Paraaortic lymph node (tissue), 1 donor: ENCODE results near the gene STON1.

DNA sequence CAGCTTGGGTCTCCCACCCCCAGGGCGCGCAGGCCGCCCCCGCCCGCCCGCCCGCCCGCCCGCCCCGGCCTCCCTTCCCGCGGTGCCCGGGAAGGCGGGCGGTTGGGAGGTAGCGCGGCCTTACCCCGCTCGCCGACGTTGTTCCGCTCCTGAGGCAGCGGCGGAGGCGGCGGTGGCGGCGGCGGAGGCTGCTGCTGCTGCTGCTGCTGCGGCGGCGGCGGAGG, 1.0 kb downstream of the FBXO11 start:
- PRO-cap = bidirectional peak, plus-strand start outside the sequence, minus-strand start at position 140 of the sequence

GRCh38 chr2:48174504-48175023, 139.9 kb upstream of the FOXN2 start:
- PRO-cap = no peak

GRCh38 chr2:48253335-48253663, 61.2 kb upstream of the FOXN2 start:
- PRO-cap = no peak

DNA sequence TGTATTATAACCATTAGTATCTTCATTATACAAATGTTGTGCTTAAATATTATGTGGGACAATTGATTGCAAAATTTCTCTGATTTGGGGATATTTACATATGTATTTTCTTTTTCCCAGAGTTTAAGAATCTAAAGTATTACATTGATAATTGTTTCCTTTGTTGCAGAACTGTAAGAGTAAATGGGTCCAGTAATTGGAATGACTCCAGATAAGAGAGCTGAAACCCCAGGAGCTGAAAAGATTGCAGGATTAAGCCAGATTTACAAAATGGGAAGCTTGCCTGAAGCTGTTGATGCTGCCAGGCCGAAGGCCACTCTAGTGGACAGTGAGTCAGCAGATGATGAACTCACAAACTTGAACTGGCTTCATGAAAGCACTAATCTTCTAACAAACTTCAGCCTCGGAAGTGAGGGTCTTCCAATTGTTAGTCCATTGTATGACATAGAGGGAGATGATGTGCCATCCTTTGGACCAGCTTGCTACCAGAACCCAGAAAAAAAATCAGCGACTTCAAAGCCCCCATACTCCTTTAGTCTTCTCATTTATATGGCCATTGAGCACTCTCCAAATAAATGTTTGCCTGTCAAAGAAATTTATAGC, 31.7 kb downstream of the FOXN2 start:
- PRO-cap = no peak

- PRO-cap = no peak
Observed at GRCh38 chr2:48353186-48353458, 38.6 kb downstream of the FOXN2 start.

DNA sequence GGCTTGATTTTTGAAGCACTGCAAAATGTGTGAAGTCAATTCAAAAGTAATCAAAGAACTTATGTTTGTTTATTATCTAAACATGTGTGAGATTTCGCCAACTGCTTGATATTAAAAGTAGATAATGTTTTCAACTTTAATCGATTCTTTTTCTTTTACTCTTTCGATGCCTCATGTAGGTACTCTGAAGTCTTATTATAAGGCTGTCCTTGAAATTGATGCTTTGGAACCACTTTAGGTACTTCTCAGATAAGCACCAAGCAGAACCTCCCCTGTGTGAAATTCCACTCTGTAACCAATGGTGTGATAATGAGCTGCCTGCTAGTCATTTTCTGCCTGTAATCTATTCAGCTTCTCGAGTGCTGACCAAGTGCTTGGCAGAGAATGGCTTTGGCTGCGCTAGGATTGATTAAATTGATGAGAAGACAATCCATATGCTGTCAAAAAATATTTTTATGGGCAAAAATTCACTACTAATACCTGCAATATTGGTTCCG, 42.8 kb upstream of the PPP1R21 start:
- PRO-cap = no peak

- PRO-cap = no peak
Observed at GRCh38 chr2:48433495-48434080, 7.0 kb upstream of the PPP1R21 start.

DNA sequence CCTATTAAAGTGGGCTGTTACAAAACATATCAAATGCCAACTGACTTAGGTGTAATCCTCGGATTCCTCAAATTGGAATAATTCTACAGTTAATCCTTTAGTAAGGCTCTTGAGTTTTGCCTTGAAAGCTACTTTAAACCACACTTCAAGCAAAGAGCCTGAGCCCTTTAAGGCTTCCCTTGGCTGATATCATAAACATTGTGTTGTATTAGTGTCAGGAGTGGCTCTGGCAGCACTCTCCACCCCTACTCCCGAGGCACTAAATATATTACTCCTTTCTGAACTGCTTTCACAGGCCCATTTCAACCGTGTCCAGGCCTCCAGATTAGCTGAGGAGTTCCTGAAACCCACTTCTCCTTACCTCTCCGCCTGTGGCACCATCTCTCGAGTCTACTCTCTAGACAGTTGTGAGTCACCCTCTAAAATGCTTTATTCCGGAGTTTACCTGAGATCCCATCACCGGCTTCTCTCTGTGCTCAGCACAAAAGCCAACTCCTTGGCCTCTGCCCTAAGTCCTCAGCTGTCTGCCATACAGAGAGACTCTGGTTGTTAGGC, 14.4 kb upstream of the STON1 start:
- PRO-cap = no peak

DNA sequence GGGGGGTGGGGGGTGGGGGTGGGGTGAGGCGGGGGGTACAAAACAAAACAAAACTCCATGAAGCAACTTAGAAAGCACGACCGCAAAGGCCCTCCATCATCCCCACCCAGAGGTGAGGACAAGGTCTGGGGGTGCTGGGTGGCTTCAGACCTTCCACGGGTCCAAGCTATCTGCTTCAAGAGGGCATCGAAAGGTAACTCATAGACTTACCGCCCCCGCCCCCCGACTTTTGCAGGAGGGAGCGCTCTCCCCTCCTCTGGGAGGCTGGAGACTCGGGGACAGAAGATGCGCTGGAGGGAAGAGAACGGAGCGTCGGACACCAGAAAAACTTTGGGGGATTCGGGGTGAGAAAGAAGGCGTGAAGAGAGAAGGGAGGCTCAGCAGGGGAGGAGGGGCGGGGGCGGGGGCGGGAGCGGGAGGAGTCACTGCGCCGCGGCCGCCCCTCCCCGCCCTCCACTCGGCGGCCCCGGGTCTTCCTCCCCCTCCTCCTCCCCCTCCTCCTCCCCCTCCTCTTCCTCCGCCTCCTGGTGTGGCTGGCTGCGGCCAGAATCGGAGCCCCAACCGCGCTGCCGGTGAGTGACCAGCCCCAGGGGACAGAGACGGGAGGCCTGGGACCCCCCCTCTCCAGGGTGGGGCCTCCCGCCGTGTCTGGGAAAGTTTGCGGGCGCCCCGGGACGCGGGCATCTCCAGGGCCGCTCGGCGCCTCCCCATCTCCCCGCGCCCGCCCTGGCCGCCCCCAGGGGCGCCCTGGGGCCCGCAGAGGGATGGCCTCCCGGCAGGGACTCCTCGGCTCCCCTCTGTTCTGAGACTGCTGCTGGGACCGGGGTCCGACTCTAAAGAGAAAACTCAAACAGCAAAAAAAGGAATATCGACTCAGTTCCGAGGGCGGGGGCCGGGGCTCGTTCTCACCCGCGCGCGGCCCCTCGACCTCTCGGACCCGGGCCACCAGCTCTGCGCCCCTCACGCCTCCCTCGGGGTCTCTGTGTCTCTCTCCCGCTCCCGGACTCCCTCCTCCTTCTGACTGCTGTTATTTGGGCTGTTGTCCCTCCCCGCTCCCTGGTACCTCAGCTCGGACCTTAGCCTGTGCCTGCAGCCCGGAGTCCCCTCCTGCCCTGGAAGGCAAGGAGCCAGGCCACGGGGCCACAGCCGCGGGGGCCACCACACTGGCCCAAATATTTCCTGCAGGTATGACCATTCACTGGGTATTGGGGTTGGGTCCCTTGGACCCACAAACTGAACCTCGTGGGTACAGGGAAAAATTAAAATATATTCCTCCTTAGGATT, at the start of gene STON1:
STON1 (plus strand) TSS at position 510 of the 1,284 bp plus-strand sequence.
- PRO-cap = bidirectional peak, plus-strand start at position 546 of the sequence, minus-strand start at position 332 of the sequence

GRCh38 chr2:48530929-48531806, 1.2 kb downstream of the STON1 start:
- PRO-cap = bidirectional peak, plus-strand start at chr2:48531503, minus-strand start at chr2:48531421

DNA sequence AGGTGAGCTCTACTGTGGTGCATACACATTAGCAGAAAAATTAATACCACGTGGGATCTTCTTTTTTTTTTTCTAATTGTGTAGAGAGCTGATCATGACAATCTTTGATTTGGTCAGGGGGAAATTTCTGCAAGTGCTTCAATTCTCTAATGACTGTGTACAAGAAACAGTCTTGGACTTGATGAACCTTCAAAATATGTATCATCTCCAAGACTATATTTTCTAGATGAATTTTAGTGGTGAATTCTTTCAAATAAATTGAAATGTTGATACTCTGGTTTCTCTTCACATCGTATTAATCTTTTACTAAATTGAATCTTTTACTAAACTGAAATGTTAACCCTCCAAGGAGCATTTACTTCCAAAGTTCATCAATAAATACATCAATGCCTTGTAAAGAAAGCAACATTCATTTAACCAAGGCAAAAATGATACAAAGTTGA, 910.1 kb upstream of the FSHR start:
- PRO-cap = no peak

DNA sequence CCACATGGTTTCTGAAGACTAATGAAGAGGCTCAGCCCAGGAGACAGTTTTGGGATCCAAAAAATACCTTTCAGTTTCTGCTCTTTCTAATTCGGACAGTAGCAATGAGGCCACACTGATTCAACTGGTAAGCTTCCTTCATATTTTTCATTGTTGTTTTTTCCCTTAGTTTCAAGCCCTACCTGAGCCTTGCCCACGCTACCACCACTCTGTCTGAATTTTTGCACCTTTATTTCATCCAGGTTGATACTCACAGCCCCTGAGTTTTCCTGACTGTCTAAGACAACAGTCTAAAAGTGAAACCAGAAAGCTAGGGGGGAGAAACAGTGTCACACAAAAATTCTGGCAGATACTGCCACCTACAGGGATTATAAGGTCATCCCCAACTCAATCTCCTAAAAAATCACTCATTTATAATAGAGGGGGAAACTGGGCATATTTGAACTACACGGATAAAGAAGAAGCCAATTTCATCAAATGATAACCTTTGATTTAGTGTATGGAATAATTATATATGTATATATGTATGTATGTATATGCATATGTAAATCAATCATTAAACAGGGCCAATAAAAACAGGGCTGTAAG, 887.7 kb downstream of the NRXN1 start:
- PRO-cap = no peak

DNA sequence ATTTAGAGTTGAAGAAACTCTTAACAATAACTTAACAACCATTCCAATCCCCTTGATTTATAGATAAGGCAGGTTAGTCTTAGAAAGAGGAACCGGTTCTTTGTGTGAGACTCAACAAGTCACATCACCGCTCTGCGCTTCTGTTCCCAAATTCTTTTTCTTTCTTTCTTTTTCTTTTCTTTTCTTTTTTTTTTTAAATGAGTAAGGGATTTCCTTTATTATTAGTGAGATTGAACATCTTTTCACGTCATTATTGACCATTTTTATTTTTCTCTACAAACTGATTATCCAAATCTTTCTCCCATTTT, 655.2 kb downstream of the NRXN1 start:
- PRO-cap = no peak

DNA sequence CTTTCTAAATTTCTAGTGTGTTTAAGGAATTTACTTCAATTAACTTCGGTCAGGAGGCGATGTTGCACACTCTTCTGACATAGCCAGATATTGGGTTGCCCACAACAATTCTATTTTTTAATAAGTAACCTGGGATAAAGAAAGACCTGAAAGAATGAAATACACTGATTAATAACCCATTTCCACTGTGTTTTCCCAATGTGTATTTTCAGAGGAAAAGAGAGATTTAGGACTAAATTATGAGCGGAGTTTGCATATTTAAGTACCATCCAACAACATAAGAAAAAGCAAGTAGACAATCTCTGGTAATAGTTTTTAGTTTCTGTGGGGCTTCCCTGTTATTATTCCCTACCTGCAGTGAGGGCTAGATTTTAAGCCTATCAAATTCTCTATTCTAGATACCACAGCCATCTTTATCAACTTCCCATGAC, 250.4 kb upstream of the NRXN1 start:
- PRO-cap = unidirectional peak, minus-strand start at position 279 of the sequence

DNA sequence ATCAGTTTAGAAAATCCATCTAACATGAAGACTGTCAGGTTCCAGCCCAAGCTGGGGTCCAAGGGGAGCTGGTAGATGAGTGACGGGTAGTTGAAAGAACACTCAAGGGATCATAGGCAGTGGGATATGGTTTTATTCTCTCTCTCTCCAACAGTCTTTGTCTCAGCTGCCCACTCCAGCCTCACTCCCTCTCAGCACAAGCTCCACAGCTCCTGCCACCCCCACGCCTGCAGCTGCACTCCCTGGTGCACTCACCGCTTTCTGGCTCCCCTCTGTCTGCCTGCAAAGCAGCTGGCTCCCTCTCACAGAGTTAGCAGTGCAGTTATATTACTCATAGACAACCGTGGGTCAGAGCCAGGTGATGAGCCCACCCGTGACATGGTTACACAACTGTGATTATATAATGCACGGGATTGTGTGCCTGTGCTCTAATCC, 277.0 kb upstream of the CHAC2 start:
- PRO-cap = no peak

DNA sequence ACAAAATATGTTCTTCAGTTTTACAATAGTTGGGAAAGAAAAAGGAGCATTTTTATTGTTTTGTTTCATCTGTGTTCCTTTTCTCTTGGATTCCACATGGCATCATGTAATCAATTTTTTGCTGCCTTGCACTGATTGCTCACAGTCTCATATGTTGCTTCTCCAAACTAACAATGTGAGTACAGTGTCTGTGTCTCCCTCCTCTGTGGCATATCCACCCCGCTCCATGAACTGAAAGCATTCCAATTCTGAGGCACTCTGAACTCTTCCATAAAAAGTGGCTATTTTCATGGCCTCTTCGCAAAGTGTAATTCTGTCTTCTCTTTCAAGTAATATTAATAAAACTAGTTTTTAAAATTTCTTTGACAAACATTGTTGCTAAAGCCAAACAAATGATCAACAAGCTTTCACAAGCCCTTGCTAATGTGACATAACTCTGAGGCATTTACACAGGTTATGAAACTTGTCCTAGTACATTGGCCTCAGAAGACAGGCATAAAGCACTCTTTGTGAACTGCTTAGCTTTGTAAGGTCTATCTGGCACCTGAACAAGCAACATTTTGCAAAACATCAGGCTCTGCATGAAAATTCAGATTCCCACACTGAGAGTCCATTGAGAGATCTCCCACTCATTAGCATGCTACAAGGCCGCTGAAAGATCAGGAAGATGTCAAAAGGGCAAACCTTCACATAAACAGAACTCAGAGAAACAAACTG, 33.0 kb downstream of the GPR75 start:
- PRO-cap = no peak

GRCh38 chr2:53864868-53865582, 5.3 kb upstream of the GPR75 start:
- PRO-cap = no peak

- PRO-cap = no peak
Observed at GRCh38 chr2:53897715-53898562, 38.2 kb upstream of the GPR75 start.

DNA sequence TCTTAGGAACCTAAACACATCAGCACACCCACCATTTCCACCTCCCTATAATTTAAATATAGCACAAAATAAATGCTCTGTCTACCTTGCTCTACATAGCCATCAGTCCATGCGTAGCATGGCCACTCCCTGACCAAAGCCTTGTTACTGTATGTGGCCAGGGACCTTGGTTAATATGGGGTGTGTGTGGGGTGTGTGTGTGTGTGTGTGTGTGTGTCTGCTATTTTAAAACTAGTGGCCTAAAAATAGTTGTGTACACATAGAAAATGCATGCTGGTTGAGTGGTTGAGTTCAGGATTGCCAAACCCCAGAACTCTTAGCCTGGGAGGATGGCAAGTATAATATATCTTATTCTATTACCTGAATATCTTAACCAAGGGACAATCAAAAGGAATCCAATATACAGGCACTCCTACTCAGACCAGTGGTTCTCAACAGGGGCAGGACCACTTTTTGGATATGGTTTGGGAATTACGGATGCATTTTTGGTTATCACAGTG, 72.0 kb downstream of the ACYP2 start:
- PRO-cap = no peak

GRCh38 chr2:54524352-54524551, 68.1 kb downstream of the SPTBN1 start:
- PRO-cap = no peak